ENCODE measurements around a stretch of chr18.

DNA sequence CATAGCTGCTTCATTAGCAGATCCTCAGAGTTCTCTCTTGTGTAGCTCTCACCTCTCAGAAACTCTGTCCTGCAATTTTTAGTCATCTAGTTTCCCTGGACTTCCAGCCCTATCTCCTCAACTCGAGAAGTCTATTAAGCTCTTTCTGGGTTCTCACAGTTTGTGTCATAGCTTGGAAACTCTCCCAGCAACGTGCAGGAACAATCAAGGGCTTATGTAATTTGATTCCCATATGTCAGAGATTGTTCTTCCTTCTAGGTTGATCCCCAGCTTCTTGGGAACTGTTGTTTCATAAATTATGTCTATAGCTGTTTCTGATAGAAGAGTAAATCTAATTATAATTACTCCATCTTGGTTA is 2082.5 kb upstream of the CELF4 start:
- RRBS: no CpG with 5 or more reads among the region's 2 CpGs

GRCh38 chr18:40085182-40085640 is 1869.8 kb upstream of the PIK3C3 start:
- RRBS: no CpG with 5 or more reads among the region's 1 CpG

DNA sequence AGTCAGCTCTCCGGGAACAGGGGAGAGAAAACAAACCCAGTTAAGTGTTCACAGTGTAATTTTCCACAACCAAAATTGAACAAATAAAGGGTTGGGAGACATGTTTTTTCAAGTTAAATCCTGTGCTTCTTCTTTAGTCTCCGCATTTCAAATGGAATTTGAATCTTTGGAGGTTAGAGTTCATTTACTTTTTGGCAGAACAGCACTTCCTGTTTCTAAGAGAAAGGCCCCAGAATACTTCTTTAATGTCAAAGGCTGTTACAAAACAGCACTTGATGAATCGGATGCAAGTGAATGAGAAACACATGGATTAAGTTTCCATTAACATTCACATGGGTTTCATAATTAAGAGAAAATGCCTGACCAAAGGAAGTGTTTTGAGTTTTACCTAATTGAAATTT is 570.2 kb upstream of the SYT4 start:
- RRBS: no CpG with 5 or more reads among the region's 3 CpGs

DNA sequence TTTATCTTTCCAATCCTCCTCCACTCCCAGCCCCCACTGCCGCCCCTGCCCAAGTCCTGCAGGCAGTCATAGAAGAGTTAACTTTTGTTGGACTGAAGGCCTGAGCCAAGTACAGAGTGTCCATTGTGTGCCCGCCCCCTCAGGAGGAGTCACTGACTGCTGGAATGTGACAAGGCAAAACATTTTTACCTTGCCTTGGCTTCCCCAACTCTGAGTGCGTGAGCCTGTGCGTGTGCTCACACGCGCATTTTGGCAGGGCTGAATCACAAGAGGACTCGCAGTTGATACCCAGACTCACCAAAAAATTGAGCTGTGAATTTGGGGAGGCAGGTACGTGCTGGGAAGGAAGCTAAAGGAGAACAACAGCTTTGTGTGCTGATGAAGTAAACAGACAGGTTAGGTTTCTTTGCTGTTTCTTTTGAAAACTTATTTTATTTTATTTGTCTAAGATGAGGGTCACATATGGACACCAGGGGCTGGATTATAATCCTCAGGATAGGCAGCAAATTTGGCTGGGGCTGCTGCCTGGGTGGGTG is 16.3 kb downstream of the SETBP1 start:
- RRBS: no CpG with 5 or more reads among the region's 8 CpGs

- RRBS: no CpG with 5 or more reads among the region's 7 CpGs
These were observed 34.5 kb downstream of the SETBP1 start for GRCh38 chr18:44715165-44715575.

- RRBS: no CpG with 5 or more reads among the region's 3 CpGs
These were observed 48.3 kb downstream of the SETBP1 start for GRCh38 chr18:44728790-44729680.

GRCh38 chr18:44961806-44962688 is 281.4 kb downstream of the SETBP1 start:
- RRBS: no CpG with 5 or more reads among the region's 6 CpGs

GRCh38 chr18:45782653-45783011 is 42.8 kb upstream of the SIGLEC15 start:
- RRBS: no CpG with 5 or more reads among the region's 1 CpG

- RRBS: no CpG with 5 or more reads among the region's 6 CpGs
These were observed 70.6 kb downstream of the EPG5 start for GRCh38 chr18:45896536-45897007.

GRCh38 chr18:46070240-46070552 is 1.9 kb downstream of the PSTPIP2 start:
- RRBS: no CpG with 5 or more reads among the region's 5 CpGs

DNA sequence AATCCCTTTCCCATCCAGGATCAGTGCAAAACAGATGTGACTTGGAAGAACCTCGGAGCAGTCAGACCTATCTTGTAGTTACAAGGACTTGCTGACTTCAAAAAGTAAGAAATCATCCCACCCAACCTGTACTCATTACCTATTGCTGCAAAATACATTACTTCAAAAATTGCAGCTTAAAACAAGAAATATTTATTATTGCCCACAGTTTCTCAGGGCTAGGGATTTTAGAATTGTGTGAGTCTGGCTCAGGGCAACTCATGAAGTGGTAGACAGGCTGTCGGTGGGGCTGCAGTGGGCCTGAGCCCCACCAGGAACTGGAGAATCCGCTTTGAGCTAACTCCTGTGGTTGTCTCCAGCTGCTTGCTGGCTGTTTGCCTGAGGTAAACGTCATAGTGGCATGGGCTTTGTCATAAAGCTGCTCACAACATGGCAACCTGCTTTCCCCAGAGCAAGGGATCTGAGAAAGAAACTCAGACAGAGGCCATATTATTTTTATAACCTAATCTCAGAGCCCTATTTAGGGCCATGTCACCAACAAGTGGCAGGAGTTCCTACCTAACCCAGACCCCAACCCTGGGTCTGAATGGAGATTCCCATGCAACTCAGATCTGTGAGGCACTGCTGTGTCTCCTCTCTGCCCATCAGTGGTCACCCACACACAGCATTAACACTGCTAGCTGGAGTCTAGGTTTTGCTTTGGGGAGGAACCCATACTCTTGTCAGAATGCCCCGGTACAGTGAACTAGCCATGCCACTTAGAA is 5.5 kb upstream of the PSTPIP2 start:
- RRBS: no CpG with 5 or more reads among the region's 5 CpGs

DNA sequence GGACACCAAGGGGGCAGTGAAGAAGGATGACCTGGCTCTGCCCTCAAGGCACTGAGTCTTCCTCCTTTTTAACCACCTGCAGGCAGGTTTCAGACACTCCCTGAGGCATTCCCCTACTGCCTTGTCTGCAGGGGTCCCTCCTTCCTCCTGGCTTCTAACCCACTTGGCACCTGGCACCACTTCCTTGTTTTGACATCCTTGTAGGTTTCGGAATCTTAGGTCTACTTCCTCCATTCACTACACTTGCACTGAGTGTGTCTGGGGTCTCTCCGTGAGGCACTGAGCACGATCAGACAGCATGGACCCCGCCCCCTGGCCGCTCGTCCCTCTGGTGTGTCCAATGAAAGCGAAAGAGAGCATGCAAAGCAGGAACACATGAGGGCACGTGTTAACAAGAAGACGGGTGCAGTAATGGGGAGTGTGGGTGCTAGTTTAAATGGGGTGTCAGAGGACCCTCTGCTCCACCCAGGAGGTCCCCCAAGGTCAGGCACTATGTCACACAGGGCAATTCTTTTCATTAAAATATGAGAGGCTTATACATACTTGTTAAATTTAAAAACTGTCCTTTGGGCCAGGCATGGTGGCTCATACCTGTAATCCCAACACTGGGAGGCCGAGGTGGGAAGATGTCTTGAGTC is 5.8 kb upstream of the C18orf25 start:
- RRBS: no CpG with 5 or more reads among the region's 10 CpGs

DNA sequence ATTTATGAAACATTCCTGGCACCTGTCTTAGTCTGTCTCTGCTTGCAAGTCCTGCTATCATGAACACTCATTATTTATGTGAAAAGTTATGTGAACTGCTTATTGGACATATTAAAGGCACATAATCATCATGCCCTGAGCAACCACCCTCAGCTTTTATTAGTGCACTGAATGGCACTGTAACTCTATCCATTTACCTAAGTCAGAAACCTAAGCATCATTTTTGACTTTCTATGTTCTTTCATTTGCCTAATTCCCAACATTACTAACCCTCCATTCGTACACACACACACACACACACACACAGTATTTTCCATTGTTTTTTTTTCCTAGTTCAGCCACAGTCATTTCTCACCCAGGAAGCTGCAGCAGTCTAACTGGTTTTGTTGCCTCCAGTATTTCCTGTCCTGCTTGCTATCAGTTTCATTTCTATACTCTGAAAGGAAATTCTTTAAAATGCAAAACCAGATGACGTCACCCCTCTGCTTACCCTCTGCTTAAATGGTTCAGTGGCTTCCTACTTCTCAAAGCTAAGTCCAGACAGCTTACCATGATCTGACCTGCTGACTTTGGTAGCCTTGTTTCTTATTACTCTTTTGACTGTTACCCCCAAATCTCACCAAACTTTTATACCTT is 76.5 kb downstream of the C18orf25 start:
- RRBS: no CpG with 5 or more reads among the region's 2 CpGs

DNA sequence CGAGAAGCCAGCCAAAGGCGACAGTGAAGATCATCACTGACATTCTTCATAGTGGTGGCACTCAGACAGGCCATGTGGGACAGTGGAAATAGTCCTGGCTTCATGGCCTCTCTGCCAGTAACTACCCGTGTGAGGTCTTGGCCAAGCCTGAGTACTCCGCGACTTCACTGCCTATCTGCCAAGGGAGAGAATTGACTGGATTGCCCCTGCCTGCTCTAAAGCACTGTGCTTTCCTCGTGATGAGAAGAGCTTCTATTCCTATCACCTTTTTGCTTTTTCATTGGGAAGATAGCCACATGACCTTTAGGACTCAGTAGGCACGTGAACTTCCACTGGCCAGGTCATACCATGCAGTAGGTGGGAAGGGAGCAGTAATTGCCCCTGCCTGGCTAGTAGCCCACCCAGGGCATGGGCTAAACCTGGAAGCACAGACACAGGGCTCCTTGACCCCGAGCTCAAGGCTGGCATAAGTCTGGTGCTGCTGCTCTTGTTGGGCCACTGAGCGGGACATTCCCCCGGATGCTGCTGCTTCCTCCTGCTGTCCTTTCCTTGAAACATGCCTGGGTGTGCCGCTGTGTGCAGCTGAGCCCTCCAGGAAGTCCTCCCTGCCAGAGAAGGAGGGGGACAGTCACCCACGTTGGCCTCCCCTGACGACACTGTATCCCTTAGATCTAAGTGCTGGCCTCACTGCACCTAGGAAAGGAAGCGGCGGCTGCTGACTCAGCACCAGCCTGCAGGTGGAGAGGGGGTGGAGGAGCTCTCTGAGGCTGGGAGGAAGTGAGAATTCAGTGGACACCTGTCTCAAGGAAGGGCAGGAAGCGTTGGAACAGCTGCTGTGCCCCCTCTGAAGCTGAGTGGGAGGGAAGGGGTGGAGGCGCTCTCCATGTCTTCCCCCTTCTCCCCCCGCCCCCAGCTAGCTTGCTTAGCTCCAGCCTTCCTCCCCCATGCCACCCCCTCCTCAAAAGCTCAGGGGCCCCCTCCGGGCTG is 9.9 kb downstream of the RNF165 start:
- RRBS: no CpG with 5 or more reads among the region's 19 CpGs

- RRBS: no CpG with 5 or more reads among the region's 6 CpGs
These were observed 84.9 kb downstream of the RNF165 start for GRCh38 chr18:46418597-46419266.

DNA sequence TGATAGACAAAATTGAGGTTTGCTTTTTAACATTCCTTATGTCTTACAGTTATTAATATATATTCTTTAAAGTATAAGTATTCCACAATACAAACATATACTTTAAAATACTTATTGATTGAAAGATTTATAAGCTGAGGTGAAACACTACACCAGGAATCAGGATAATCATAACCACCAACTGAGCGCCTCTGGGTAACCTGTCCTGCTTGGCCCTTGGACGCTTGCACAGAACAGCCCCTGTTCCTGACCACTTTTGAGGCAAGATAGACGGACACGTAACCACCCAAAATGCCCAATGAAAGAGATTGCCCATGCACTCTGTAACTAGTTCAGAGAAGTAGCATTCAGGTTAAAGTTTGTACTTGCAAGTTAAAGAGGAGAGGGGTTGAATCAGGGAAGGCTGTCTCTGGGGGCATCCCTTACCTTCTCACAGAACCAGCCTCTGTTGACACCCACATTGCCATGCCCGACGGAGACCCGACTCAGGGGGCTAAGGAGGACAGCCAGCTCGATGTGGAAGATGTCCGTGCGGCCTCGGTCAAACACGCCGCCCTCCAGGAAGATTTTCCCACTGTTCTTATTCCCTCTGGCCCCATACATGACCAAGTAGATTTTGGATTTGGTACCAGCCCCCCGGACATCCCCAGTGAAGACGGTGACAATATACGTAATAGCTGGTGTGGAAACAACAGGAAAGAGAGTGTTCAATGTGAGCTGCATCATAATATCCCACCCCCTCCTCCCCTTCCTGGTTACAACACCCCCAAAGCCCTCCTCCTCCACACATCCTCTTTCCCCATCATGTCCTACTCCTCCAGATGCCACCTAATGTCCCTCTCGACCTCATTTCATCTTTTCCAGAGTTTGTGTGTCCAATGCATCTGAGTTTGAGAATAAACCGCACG is 56.0 kb downstream of the LOXHD1 start:
- RRBS: no CpG with 5 or more reads among the region's 19 CpGs

DNA sequence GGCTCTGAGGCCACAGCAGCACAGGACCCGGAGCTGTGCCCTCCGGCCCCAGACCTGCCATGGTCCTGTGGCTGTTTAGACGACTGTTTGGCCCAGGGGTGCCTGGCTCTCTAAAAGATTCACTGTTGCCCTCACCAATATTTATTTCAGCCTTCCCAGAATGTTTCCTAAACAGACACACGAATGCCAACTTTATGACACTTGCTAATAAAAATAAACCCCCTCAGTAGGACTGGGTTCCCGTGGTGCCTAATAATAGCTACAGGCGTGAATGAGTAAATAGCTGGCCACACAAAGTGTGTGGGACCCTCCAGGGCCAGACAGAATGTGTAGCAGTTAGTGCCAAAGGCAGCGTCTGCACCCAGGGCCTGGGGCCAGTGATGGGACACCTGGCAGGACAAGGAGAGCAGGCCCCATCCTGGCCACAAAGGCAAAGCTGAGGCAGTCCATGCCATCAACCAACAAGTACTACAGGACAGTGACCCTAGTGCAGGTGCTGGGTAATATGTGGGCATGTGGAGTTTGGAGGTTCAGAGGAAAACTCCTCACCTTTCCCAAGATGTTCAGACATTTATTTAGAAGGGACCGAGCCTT is 11.7 kb upstream of the ST8SIA5 start:
- RRBS: no CpG with 5 or more reads among the region's 8 CpGs

DNA sequence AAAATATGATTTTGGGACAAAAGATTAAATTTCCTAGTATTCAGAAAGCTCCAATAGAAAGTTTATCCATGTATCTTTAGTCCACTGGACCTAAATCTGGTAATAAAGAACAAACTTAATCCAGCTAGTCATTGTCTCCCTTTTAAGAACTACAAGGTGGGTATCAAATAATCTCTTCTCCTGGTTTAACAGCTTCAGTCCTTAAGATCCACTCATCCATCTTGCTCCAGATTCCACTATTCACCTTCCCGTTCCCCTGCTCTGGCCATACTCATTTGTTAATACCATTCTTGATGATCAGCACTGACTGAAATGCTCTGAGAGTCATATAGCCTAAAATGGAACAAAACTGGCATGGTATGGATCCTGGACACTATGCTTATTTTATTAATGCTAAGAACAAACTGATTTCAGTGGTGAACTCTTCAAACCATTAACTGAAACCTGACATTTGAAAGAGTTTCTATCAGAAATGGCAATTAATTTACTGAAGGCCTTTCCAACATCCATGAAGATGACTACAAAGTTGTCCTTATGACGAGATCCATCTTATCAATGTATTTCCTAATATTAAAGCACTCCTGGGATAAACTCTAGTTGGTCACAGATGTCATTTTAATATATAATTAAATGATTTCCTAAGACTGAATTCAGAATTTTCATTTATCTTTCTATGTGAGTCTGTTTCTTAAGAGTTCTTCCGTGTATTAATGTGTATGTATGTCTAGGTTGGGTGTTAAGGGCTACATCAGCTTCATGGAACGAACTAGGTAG is 68.7 kb upstream of the ST8SIA5 start:
- RRBS: no CpG with 5 or more reads among the region's 4 CpGs

- RRBS: no CpG with 5 or more reads among the region's 7 CpGs
These were observed 51.0 kb downstream of the SMAD2 start for GRCh38 chr18:47879292-47880018.

Measured in Jurkat, Clone E6-1 (cell line).